MCF 10A (cell line): ENCODE measurements around the gene SH3TC1.

DNA sequence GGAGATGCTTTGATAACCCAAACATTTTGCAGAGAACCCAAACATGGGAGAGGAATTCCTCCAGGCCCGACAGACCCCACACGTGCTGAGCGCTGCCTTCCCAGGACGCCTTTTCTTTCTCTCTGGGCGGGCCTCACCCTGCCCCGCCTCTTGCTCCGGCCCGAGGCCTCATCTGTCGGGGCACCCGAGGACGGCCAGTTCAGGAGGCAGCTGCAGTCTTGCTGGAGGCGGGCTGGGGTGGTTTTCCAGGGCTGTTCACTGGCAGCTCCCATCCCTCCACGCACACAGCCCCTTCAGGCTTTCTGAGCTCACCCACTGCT, 99.4 kb downstream of the PSAPL1 start:
- PRO-cap: no peak
- RRBS: no CpG with 5 or more reads among the region's 13 CpGs

DNA sequence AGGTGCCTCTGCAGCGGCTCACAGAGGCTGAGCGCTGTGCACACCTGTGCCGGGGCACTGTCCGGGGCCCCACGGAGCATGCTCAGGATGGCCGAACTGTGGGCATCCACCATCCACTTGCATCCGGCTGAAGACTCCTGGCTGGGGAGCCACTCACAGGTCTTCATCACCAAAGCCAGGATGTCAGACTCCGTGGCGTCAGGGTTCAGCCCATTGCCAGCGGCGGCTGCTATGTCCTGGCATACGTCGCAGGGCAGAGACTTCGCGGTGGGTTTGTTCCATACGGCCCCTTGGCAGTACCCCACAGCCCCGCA, 333 bp downstream of the PSAPL1 start:
- PRO-cap: no peak
- RRBS: 88% methylated on average over 4 of the region's 17 CpGs

DNA sequence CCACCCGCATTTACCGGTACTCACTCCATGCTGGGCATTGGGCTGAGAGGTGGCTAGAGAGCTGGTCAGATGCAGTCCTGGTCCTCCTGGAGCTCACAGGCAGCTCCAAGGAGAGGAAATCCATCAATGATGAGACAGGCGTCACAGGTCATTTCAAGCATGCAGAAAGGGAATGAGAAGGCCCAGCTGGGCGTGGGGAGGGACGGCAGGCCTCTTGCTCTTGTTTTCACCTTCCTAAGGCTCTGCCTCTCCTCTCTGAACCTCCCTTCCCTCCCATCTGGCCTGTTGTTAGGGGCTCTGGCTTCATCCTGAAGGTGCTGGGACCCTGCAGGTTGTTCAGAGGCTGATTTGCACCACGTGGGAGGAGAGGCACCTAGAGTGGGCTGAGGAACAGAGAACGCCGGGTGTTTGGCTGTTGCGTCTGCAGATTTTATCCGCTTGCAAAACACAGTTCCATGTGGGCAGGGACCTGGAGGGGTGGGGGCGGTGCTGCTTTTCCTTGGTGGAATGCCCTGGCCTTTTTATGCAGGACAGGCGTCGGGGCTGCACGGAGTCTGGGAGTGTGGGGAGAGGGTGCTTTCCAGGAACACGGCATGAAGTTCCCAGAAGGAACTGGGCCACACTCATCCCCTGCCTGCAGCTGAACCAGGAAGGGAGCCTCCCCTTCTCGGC, 81.5 kb upstream of the PSAPL1 start:
- PRO-cap: no peak
- RRBS: no CpG with 5 or more reads among the region's 16 CpGs

DNA sequence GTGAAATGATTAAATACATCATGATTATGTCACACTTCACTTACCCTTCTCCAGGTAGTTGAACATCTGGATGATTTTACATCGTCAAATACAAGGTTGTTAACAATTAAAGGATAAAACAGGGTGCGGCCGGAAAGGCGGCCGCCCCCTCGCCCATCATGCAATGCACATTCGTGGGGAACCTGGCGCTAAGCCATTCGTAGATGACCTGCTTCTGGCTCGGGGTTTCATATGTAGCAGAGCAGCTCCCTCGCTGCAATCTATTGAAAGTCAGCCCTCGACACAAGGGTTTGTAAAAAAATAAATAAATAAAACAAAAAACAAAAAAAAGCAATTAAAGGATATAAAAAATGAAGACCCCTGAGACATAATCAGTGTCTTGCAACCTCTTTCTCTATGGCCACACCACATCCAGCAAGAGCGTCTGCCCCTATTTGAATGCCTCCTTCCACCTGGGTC, 147.6 kb upstream of the PSAPL1 start:
- PRO-cap: unidirectional peak, plus-strand start at position 261 of the sequence
- RRBS: no CpG with 5 or more reads among the region's 13 CpGs

GRCh38 chr4:7772726-7773341, 166.8 kb downstream of the AFAP1 start:
- PRO-cap: no peak
- RRBS: no CpG with 5 or more reads among the region's 28 CpGs

- PRO-cap: no peak
- RRBS: no CpG with 5 or more reads among the region's 9 CpGs
These were observed 85.1 kb downstream of the AFAP1 start for GRCh38 chr4:7854502-7854957.

- PRO-cap: no peak
- RRBS: no CpG with 5 or more reads among the region's 7 CpGs
These were observed 1.6 kb upstream of the AFAP1 start for GRCh38 chr4:7941173-7941748.

DNA sequence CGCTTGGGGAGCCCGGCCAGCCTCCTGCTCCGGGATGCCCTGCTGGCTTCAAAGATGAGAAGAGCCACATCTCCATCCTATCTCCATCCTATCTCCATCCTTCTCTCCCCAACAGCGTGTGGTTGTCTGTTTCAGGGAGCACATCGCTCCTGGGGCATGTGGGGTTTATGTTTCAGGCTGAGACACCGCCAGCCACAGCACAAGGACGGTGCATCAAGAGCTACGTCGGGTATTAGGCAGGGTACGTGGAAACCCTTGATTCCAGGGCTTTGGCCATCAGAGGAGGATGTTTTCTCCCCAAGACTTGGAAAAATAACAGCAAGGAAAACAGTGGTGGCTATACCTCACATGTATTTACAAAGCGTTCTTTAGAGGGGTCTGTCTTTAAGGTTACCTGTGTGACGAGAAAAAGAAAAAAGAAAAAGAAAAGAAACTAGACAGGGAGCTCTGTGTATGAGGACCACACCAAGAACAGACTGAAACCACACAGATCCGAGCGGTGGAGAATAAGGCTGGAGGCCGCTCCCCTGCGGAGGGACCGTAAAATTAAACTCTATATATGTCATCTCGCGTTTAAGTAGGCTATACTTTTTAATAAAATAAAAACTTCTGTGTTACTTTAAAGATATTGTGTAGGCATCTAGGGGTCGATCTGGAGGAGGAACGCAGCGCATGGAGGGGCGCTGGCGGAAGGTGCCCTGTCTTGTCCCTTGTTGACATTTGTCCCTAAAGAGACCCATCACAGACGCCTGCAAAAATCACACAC, 26.2 kb upstream of the AFAP1 start:
- PRO-cap: no peak
- RRBS: 93% methylated on average over 2 of the region's 25 CpGs

DNA sequence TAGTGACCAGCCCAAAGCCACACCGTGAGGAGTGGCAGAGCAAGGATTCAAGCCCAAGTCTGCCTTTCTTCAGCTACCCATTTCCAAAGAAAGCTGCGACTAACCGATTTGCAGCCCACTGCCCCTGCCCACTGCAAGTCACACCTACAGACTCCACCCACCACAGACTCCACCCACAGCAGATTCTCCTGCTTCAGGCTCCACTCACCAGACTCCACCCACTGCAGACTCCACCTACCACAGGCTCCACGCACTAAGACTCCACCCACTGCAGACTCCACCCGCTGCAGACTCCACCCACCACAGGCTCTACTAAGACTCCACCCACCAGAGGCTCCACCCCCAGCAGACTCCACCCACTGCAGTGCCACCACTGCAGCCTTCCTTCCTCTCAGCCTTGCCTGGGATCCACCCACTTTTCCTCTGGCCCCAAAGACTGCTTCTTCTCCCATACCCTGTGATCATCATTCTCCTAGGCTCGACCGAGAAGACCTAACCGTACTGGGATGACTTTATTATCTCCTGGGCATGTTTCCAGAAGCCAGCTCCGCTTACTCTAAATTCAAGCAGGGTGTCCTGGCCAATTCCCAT, 41.3 kb downstream of the ABLIM2 start:
- PRO-cap: no peak
- RRBS: no CpG with 5 or more reads among the region's 9 CpGs

GRCh38 chr4:8198723-8199700, at the start of gene SH3TC1:
Gene SH3TC1, plus strand, starts transcription at chr4:8199290.
- PRO-cap: bidirectional peak, plus-strand start at chr4:8199318, minus-strand start at chr4:8199193
- RRBS: under 1% methylated on average over 5 of the region's 40 CpGs

DNA sequence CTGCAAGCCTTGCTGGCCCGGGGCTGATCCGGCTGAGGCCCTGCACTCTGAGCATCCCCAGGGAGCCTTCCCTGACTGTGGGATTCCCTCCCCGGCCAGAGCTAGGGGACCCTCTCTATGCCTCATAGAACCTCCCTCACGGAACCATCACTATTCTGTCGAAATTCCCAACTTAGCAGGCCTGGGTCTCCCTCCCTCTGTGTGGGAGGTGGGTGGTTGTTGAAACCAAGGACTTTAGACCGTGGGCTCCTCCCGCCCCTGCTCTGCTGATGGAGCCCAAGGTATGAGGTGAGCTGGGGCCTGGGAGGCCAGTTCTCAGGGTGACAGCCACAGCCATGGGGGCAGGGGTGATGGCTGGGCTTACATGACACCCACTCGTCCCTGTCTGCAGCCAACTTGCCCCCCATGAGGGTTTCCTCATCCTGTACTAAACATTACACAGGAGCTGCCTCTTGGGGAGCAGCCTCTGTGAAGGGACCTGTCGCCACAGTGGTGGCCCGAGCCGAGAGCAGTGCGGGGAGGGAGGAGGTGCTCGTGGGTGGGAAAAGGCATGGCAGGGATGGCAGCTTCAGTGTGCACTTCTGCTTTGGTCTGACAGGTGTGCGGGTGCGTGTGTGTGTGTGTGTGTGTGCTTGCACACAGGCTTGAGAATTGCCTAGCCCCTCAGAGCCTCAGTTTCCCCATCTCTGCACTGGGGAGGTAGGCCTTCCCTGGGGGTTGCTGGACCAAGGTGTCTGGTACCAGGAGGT, 3.8 kb downstream of the SH3TC1 start:
- PRO-cap: no peak
- RRBS: 87% methylated on average over 3 of the region's 15 CpGs

DNA sequence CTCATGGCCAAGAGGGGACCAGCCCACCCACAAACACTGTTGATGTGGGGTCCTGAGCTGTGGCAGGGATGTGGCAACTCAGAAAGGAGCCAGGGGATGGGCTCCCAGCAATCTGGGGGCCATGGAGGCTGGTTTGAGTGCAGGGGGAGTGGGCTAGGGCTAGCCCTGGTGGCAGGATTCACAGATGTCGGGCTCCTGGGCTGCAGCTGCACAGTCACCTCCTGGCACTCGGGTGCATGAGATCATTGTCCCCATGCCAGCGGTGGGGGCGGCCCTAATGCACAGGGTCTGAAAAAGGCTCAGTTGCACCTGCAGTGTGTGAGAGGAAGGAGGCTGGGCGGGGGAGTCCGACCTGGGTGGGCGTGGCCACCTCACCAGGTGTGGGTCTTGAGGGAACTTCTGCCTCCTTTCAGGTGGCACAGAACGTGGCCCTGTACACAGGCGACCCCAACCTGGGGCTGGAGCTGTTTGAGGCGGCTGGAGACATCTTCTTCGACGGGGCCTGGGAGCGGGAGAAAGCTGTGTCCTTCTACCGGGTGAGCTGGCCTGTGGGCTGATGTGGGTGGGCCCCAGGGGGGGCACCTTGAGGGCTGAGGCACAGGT, 34.4 kb upstream of the HTRA3 start:
- PRO-cap: no peak
- RRBS: no CpG with 5 or more reads among the region's 14 CpGs

DNA sequence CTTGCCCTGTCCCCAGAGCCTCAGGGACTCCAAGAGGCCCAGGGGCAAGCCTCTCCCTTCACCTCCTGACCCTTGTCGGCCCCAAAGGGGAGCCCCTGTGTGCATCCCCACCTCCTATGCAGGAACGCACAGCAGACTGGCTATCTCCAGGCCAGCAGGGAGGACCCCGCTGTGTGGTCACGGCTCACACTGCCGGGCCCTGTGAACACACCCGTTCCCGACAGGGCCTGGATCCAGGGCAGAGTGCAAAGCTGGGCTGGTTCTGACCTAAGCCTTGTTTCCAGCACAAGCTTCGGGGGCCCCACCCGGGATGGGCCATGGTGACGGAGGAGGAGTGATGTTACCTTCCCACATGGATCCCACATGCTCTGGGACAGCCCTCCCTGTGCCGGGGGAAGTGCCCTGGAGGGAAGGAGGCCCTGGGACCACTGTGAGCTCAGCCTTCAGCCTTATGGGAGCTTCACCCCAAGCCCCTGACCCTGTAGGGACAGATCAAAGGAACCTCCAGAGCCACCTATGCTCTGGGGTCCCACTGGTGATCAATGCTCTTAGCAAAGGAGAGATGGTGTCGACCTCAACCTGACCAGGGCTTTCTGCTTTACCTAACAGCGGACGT, 21.9 kb upstream of the HTRA3 start:
- PRO-cap: no peak
- RRBS: 72% methylated on average over 3 of the region's 14 CpGs

DNA sequence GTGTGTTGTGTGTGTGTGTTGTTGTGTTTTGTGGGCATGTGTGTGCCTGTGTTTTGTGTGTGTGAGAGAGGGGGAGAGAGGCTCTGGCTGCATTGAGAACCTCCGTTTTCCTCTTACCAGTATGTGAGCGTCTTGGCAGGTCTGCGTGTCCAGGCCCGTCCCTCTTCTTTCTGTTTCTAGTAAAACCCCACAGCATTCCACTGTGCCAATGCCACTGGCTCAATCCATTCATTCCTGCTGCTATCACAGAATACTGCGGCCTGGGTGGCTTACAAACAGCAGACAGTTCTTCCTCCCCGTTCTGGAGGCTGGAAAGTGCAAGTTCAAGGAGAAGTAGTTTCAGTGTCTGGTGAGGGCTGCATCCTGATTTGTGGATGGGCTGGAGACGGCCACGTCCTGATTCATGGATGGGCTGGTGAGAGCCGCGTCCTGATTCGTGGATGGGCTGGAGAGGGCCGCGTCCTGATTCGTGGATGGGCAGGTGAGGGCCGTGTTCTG, 15.4 kb upstream of the HTRA3 start:
- PRO-cap: no peak
- RRBS: no CpG with 5 or more reads among the region's 15 CpGs

DNA sequence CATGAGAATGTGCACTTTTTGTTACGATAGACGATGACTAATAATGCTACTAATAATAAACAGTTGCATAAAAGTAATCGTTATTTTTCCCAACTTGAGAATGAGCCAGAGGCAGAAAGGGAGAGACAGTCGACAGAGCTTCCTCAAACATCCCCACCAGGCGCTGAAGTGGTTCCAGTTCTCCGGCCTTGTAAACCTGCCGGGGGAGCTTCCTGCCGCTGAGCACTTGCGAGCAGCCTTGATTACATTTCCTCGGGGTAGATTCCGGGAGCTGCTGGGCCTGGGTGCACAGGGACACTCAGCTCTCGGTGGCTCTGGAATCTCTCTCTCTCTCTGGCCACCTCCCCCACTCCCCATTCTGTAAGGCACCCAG, 8.8 kb upstream of the HTRA3 start:
- PRO-cap: no peak
- RRBS: 4% methylated on average over 5 of the region's 12 CpGs

GRCh38 chr4:8274643-8275347, 5.2 kb downstream of the HTRA3 start:
- PRO-cap: no peak
- RRBS: 43% methylated on average over 6 of the region's 20 CpGs

GRCh38 chr4:8352091-8352307, 82.4 kb downstream of the HTRA3 start:
- PRO-cap: no peak
- RRBS: no CpG with 5 or more reads among the region's 3 CpGs

GRCh38 chr4:8534174-8534651, 46.0 kb upstream of the GPR78 start:
- PRO-cap: unidirectional peak, minus-strand start at chr4:8534330
- RRBS: no CpG with 5 or more reads among the region's 5 CpGs

- PRO-cap: no peak
- RRBS: no CpG with 5 or more reads among the region's 9 CpGs
These were observed 14.5 kb downstream of the SLC2A9 start for GRCh38 chr4:10006661-10007402.

DNA sequence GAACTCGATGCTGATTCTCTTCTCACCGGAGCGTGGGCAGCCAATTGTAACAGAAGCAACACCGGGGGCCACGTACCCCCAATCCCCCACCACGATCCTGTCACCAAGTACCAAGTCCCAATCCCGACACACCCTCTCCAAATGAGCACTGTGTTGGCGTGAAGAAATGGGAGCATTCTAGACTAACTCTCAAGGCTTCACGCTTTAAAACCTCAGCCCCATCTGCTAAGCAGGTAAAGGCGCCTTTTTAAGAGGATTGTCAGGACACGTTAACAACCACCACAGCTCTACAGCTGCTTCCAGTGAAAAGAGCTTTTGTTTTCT, 16.8 kb downstream of the WDR1 start:
- PRO-cap: no peak
- RRBS: no CpG with 5 or more reads among the region's 11 CpGs